Occipital lobe (tissue), 2 donors: ENCODE data around the genes POU2F2, GSK3A, PSG3, PSG6 and PSG4.

- RAMPAGE, long total RNA: no peak
These were observed 17.4 kb downstream of the CEACAM7 start for GRCh38 chr19:41670541-41671186.

DNA sequence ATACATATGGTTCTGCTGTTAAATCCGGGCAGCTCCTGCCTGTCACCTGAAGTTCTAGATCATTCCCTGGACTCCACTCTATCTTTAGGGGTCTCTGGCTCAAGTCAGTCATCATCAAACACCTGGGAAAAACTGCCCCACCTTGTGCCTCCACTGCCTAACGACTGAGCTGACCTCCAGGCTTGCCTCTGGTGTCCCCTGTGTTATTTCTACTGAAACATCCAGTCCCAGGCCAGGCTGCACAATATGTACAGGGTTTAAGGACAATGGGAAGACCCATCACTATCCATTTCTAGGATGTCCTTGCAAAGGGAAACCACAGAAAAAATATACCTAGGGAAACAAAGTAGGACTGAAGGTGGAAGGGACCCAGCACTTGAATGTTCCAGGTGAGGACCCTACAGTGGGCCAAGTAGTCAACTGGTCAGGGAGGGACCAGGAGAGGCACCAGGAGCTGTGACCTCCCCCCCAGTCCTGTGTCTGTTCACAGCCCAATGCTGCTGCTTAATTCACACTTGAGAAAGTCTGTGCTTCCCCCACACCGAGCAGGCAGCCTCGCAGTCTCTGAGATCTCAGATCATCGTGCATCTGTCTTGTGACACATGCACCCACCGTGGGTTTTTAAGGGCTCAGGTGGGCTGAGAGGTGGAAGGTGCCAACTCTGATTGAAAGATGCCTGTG, 6.0 kb downstream of the CEACAM5 start:
- RAMPAGE, long total RNA: no peak

DNA sequence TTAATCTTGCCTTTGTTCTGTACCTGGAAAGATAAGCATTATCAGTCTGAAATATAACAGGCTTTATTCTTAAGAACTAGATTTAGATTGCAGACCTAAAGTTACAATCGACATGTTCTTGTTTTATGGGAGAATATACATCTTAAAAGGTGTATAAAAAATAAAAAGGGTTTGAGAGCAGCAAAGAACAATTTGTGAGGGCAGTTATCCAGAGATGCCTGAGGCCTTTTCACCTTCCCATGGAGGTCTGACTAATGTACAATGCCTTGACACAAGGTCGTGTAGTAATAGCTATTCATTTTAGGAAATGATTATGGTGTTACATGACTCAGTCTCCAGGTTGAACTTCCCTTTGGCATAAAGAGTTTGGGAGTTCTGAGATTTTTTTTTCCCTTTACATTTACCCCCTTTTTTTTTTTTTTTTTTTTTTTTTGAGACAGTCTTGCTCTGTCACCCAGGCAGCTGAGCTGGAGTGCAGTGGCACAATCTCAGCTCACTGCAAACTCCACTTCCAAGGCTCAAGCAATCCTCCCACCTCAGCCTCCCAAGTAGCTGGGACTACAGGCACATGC, 20.1 kb downstream of the CEACAM6 start:
- RAMPAGE, long total RNA: no peak

DNA sequence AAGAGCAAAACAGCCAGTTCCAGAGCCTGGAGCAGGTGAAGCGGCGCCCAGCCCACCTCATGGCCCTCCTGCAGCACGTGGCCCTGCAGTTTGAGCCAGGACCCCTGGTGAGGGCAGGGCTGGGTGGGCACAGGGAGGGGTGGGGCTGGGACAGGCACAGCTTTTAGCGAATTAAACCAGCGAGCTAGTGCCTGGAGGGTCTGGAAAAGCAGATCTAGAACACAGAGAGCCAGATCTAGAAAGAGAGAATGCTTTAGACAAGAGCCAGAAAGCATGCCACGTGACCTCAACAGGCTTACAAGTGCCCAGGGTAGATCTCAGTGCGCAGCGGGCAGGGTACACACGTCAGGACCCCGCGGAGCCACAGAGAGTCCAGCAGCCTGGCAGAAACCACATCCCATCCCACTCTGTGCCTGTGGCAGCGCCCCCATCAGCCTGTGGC, 5.8 kb downstream of the ARHGEF1 start:
- RAMPAGE, long total RNA: no peak

DNA sequence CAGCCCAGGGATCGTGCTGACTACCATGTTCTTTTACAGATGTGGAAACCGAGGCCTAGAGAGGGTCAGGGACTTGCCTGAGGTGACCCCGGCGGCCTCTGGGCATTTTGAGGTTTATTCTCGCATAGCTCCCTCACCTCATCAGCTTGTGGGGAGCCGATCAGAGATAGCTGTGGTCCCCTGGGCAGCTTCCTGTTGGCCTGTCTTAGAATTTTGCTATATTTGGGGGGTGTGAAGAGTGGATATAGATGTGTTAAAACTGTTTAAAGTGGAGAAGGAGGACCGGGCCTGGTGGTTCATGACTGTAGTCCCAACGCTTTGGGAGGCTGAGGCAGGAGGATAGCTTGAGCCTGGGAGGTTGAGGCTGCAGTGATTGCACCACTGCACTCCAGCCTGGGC, 6.9 kb downstream of the ARHGEF1 start:
- RAMPAGE, long total RNA: no peak

DNA sequence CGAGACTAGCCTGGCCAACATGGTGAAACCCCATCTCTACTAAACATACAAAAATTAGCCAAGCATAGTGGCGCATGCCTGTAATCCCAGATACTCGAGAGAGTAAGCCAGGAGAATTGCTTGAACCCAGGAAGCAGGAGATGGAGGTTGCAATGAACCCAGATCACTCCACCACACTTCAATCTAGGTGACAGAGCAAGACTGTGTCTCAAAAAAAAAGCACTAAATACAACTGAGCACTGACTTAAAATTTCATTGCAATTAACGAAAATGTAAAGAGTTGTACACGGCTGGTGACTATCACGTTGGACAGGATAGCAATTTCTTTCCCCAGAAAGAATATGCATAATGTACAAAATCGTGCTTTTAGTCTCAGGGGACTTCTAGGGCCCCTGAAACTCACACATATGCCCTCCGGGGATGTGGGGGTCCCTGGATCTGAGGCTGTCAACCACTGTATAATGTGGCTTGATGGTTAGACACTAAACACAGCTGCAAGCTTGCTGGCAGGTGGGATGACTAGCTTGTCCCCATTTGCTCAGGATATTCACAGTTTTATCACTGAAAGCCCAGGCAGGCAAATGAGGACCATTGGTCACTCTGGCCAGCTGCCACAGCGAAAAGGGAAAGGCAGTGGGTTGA, 17.3 kb downstream of the ARHGEF1 start:
- RAMPAGE, long total RNA: no peak

GRCh38 chr19:41998434-41998952, 4.5 kb upstream of the ATP1A3 start:
- RAMPAGE, long total RNA: no peak

DNA sequence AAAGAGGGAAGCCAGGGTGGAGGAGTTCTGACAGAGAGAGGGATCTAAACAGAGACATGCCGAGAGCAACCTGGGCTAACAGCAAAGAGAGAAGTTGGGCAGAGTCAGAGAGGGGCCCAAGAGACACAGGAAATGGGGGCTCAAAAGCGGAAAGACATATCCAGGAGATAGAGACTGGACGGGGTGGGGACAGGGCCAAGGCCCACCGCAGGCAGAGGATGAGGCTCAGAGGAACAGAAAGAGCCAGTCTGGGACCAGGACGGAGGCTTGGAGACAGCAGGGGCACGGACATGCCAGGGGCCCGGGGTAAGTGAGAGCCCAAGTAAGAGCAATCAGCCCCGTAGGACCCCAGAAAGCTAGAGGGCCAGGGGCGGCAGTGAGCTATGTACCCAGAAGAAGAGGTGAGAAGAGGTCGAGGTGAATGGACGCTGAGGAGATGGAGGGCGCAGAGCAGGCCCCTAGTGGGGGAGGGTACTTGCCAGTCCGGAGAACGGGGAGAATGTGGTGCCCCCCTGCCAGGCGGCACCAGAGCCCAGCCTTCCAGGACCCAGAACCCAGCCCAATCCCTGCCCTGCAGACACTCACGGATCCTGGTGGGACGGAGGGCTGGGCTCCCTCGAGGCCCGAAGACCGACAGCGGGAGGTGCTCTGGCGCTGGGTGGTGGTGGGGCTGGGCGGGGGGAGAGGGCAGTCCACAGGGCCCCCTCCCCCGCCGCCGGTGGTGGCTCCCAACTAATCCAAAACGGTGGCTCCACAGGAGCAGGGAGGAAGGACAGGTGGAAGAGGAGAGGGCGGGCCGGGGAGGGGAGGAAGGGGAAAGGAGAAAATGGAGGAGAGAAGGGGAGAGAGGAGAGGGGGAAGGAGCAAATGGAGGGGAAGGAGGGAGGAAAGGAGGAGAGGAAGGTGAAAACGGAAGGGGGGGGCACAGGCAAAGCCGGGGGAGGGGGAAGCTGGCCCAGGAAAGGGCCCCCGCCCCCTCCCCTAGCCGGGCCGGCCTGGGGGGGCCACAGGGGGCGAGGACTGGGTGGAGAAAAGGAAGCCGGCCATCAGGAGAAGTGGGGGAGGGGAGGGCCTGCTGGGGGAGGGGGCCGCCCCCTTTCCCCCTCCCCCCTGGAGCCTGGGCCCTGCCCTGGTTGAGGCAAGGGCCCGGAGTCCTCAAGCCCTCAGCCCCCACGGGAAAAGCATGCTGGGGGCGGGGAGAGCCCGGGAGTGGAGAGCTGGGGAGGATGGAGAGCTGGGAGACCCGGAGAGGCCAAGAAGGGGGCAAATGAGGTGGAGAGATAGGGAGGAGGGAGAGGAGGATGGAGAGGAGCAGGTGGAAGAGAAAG, 886 bp downstream of the GRIK5 start:
- RAMPAGE, long total RNA: no peak

DNA sequence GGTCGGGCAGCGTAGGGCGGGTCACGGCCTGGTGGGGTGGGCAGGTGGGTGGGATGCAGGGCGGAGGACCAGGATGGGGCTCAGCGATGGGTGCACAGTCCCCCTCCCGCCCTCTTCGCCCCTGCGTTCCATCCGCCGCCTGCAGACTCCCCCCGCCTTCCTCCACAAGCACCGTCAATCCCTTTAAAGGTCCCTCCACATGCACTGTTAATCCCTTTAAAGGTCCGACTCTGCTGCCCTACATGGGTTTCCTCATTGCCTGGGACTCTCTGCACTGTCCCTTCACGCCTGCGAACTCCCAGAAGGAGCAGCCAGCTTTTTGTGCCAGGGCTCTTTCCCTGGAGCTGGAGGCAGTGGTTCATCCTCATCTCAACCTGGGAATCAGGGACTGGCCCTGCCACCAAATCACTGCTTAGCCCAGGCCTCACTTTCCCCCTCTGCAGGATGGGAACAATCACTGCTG, 20.3 kb downstream of the ZNF574 start:
- RAMPAGE, long total RNA: no peak

DNA sequence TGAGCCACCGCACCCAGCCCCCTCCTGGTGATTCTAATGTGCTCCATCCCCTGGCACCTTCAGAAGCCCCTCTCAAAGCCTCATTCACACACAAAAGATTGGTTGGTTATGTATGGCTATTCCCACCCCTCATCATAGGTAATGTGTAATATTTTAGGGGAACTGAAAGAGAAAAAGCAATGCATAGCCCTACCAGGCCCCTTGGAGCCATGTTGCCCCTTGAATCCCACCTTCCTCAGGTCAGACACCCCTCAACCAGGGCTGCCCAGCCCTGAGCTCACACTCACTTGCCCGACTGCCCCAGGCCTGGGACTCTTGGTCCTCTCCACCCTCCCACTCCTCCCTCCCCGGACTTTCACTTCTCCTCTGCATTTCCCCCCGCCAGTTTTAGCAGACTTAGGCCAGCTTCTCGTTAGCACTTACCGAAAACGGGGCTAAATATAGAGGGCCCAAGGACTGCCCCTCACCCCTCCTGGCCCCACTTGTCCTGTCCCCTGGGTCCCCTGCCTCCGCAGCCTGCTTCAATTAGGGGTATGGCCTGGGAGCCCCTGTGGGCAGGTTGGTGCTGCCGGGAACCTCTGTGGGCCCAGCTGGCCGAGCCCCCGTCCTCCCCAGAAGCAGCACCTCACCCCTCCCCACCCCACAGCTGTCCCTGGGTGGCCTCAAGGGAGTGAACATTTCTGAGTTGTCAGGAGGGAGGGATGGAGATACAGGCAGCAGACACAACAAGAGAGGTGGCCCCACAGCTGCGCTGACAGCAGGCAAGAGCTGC, 2.9 kb downstream of the POU2F2 start:
- RAMPAGE, long total RNA: no peak

- RAMPAGE, long total RNA: no peak
These were observed at the start of gene POU2F2 for GRCh38 chr19:42132202-42132972. Gene POU2F2 (minus strand): TSS chr19:42132446.

DNA sequence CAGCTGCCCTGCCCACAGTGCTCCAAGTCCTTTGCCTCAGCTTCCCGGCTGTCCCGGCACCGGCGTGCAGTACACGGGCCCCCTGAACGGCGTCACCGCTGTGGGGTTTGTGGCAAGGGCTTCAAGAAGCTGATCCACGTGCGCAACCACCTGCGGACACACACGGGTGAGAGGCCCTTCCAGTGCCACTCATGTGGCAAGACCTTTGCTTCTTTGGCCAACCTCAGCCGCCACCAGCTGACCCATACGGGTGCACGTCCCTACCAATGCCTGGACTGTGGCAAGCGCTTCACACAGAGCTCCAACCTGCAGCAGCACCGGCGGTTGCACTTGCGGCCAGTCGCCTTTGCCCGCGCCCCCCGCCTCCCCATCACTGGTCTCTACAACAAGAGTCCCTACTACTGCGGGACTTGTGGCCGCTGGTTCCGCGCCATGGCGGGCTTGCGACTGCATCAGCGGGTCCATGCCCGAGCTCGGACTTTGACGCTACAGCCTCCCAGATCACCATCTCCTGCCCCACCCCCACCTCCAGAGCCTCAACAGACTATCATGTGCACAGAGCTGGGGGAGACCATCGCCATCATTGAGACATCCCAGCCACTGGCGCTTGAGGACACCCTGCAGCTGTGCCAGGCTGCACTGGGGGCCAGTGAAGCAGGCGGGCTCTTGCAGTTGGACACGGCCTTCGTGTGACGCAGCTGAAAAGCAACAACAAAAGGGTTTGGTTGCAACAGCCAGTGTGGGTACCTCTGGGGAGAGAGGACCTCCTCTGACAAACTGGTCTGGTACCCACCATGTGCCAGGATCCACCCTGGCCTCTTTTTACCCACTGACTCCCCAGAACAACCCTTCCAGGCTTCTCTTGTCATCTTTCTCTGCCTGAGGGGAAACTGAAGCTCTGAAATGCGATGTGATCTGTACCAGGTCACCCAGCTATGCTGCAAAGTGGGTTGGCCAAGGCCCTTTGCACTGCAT, 5.9 kb downstream of the ZNF526 start:
- RAMPAGE, long total RNA: no peak

- RAMPAGE, long total RNA: no peak
These were observed 10.1 kb downstream of the ZNF526 start for GRCh38 chr19:42230115-42230611.

GRCh38 chr19:42242479-42243404, at the start of gene GSK3A:
Gene GSK3A (minus strand): TSS chr19:42242602.
- RAMPAGE, long total RNA: no peak

GRCh38 chr19:42271518-42272639, 2.8 kb downstream of the CIC start:
- RAMPAGE, long total RNA: no peak

DNA sequence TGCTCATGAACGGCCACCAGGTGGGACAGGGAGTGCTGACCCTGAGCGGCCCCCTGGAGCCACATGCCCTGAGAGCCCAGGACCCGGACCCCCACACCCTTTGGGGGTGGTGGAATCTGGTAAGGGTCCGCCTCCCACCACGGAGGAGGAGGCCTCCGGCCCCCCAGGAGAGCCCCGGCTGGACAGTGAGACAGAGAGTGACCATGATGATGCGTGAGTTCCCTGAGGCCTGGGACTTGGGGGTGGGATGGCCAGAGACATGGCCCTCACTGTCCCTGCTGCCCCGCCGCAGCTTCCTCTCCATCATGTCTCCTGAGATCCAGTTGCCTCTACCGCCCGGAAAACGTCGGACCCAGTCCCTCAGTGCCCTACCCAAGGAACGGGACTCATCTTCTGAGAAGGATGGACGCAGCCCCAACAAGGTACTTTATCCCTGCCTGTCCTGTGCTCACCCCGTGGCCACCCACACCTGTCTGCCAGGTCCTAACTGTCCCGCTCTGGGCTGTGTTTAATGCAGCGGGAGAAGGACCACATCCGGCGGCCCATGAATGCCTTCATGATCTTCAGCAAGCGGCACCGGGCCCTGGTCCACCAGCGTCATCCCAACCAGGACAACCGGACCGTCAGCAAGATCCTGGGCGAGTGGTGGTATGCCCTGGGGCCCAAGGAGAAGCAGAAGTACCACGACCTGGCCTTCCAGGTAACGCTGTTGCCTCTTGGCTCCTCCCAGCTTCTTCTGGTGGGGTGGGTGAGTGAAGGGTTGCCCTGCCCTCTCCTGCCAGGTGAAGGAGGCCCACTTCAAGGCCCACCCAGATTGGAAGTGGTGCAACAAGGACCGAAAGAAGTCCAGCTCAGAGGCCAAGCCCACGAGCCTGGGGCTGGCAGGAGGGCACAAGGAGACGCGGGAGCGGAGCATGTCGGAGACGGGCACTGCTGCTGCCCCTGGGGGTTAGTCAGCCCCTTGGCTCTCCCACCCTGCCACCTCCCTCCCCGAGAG, 14.6 kb upstream of the PRR19 start:
- RAMPAGE, long total RNA: no peak

DNA sequence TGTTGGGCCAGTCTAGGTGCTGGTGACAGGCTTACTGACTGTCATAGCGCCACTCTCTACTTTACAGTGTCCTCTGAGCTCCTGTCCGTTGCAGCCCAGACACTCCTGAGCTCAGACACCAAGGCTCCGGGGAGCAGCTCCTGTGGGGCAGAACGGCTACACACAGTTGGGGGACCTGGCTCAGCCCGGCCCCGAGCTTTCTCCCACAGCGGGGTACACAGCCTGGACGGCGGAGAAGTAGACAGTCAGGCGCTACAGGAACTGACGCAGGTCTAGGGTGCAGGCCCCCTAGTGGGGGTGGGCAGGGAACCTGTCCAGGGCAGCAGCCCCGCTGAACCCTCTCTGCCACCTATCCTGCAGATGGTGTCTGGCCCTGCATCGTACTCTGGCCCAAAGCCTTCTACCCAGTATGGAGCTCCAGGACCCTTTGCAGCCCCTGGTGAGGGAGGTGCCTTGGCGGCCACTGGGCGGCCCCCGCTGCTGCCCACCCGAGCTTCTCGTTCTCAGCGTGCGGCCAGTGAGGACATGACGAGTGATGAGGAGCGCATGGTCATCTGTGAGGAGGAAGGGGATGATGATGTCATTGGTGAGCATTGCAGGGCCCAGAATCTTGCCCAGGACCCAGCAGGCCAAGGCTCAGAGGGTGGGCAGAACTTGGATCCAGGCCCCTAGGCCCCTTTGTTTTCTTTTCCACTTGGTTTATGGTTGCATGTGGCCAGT, 13.0 kb upstream of the PRR19 start:
- RAMPAGE, long total RNA: no peak

- RAMPAGE, long total RNA: no peak
These were observed at the start of gene PSG3 for GRCh38 chr19:42740346-42740748. Gene PSG3 (minus strand): TSS chr19:42740481.

DNA sequence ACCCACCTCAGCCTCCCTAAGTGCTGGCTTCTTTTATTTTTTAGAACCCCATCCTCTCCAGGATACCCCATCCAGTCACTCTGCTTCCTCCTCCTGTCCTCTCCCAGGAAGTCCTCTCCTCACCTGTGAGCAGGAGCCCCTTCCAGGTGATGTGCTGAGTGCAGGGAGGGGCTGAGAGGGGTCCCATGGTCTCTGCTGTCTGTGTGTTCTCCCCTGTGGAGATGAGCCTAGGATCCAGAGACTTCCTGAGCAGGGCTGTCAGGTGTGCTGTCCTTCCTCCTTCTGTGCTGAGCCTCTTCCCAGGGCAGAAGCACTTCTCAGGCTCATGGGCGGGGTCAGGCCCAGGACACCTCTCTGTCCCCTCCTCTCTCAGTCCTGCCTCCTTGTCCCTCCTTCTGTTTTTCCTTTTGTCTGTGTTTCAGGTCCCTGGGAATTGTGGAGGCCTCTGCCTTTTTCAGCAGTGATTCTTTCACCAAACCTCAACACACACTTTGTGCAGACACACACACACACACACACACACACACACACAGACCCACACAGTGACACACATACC, at the start of gene PSG6:
Gene PSG6 (minus strand): TSS at position 289 of the 556 bp plus-strand sequence.
- RAMPAGE, long total RNA: no peak

DNA sequence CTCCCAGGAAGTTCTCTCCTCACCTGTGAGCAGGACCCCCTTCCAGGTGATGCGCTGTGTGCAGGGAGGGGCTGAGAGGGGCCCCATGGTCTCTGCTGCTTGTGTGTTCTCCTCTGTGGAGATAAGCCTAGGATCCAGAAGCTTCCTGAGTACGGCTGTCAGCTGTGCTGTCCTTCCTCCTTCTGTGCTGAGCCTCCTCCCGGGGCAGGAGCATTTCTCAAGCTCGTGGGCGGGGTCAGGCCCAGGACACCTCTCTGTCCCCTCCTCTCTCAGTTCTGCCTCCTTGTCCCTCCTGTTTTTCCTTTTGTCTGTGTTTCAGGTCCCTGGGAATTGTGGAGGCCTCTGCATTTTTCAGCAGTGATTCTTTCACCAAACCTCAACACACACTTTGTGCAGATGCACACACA, at the start of gene PSG4:
Gene PSG4 (minus strand): TSS at position 189 of the 407 bp plus-strand sequence.
- RAMPAGE, long total RNA: no peak